ENCODE measurements around a stretch of chr12.

DNA sequence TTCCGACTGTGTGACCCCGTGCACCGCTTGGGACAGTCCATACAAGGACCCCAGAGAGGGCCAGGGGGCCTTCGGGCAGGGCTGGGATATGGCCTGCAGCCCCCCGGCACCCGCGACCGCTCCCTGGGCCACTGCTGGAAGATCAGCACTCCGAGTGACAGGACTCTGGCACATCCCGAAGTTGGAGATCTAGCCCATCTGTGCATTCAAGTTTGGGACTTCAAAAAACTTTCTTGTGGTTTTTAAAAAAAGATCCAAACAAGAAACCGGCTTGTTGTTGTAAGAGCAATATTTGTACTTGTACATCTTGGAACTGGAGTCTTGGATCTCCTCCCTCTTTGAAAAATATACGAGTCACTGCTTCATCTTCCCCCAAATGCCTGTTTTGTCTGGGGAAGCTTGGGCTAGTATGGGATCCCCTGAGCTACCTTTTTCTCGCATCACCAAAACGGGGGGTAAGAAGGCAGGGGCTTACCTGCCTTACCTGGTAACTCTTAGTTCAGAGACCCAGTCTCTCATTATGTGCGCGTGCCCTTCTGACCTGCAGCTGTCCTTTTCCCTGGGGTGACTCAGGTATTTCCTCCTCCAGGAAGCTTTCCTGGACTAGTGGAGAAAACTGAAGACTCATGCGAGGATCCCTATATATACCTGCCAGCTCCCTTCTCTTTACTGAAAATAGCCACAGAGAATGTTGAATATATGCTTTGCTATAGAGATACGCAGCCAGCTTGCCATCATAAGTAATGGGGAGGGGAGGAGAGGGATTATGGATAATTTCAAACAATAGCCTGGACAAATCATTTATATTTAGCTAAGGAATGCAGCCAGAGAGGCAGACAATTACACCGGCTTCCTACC is 827 bp downstream of the TSPAN9 start:
- RRBS, result no CpG with 5 or more reads among the region's 19 CpGs

- RRBS, result no CpG with 5 or more reads among the region's 15 CpGs
Measured at GRCh38 chr12:3092658-3093457, 15.7 kb downstream of the TSPAN9 start.

DNA sequence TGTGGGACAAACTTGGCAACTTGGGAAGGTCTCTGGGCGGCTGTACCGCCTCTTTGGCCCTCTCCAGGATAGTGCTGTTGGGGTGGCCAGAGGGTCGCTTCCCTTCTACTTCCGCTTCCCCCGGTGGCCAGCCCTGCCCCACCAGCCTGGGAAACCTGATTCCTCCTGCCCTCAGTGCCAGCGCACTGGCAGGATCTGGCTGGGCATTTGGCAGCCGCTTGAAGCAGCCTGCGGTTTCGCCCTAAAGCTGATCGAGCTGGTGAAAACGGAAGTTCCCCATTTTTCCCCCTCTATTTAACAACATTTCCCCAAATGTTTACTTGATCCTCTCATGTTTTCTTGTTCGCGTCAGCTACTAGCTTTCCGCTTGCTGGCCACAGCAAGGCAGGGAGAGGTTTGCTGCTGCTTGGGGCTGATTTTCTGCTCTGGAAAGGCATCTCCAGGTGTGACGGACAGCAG is 52.9 kb downstream of the TSPAN9 start:
- RRBS, result no CpG with 5 or more reads among the region's 15 CpGs

GRCh38 chr12:3225153-3226117 is 148.3 kb downstream of the TSPAN9 start:
- RRBS, result no CpG with 5 or more reads among the region's 23 CpGs

DNA sequence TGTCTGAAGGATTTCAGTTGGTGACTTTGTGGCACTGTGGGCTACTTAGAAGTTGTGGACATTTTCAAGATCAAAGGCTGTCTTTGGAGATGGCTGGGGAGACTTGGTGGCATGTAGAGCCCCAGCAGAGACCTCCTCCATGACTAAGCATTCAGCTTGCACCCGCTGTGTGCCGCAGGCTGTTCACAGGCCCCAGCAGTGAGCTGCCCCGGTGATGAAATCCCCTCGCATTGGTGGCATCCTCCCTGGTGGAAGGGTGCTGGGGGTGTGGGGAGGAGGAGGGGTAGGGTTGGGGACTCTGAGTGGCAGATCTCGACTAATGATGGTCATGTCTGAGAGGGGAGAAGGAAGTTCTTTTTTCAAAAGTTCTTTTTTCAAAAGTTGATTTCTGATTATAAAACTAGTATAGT is 173.9 kb downstream of the TSPAN9 start:
- RRBS, result no CpG with 5 or more reads among the region's 5 CpGs

DNA sequence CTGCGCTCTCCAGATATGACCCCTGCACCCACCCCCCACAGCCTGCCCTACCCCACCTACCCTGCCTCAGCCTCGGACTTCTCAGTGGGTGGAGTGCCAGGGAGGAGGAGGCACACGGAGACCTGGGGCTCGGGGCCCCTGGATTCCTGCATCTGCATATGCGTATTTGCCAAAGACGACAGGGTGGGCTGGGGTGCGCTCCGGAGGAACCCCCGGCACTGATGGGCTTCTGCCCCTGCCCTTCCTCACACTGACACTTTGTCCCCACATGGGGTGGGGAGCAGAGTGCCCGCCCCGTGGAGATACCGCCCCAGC is 206.0 kb downstream of the TSPAN9 start:
- RRBS, result no CpG with 5 or more reads among the region's 12 CpGs

DNA sequence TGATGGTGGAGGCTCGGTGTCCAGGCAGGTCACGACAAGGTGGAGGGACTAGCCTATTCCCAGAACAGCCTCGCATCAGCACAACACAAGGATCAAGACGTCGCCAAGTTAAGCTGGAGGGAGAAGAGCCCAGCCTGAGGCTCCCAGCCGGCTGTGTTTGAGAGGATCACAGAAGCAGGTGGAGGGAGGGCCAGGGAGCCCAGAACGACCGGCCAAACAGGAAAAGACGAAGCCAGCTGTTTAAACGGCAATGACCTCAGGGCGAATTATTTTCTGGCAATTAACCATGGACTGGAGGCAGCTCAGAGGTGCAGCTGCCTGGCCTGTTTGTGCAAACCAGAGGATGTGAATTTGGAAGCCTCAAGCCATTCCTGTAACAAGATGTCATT is 175.9 kb upstream of the PRMT8 start:
- RRBS, result 2% methylated on average over 3 of the region's 11 CpGs

DNA sequence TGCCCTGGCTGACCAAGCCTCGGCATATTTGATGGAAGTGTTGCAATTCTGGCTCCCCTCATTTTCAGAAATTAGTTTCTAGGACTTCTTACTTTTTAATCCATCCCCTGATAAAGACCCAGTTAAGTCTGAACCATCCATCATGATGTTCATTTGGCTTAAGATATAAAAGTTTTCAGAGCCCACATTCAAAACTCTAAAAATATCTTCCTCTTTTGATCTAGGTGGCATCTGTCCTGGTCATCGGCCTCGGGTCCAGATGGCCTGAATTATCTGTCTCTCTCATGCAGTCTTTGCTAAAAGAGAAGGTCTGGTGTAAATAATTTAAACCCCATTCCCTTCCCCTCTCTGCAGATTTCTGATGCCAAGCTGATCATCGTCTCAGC is 173.2 kb upstream of the PRMT8 start:
- RRBS, result no CpG with 5 or more reads among the region's 4 CpGs

DNA sequence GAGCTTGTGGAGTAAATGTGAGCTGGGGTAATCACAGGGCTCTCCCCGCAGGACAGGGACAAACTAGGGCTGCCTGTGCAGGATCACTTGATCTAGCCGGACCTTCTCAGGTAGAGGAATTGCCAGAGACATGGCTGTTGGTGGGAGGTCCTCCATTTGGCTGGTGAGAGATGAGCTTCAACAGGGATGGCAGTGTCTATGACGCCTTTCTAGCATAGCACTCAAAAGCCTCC is 75.2 kb upstream of the PRMT8 start:
- RRBS, result 80% methylated on average over 1 of the region's 3 CpGs

DNA sequence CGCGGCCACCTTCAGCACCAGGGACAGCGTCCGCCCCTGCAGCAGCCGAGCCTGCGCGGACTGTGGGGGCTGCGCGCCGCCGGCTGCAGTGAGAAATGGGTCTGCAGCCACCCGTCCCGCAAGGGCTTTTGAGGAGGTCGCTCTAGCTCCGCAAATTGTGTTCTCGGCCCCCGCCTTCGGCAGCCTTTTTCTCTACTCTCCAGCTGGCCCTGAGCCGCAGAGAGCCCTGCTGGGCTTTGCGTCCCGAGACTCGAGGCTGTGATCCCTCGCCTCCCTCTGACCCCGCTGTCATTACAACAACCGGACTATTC is 1.3 kb downstream of the PRMT8 start:
- RRBS, result under 1% methylated on average over 9 of the region's 25 CpGs

- RRBS, result no CpG with 5 or more reads among the region's 6 CpGs
Measured at GRCh38 chr12:3679835-3680585, 72.9 kb downstream of the CRACR2A start.

DNA sequence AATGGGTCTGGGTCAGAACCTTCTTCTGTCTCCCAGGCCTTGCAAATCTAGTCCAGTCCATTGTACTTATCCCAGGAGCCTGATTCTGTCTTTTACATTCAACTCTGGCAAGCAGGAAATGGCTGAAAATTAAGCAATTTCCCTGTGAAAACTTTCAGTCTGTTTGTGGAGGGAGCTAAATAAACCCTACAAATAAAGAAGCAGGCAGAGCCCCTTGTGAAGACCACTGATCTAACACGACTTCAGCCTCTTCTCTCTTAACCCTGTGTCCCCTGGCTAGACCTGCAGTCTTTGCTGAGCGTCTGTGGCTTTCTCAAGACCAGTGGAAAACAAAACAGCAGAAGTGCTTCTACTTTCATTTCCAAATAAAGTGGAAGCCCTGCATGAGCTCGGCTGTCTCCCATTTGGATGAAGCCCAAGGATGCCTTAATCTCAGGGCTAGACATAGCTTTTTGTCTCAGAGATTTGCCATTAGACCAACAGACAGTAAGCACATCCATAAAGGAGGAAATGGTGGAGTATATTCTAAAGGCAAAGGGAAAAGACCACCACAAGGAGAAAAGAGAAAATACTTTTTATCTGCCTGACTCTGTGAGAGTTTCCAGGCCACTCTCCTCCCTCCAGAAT is 48.2 kb downstream of the CRACR2A start:
- RRBS, result no CpG with 5 or more reads among the region's 3 CpGs

GRCh38 chr12:3868910-3869646 is 4.1 kb downstream of the PARP11 start:
- RRBS, result no CpG with 5 or more reads among the region's 4 CpGs

DNA sequence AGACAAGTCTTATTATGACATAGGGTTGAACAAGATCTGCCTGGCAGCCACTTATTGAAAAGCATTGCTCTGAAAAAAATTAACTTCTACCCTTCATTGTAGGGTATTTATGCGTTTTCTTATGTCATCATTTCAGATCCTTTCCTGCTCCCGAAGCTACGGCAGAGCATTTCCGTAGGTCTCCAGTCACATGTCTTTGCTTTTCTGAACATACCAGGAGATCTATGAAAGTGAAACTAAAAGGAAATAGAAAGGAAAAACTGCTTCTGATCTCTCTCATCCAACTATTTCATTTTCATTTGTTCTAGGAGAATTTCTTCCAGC is 11.9 kb upstream of the PARP11 start:
- RRBS, result no CpG with 5 or more reads among the region's 4 CpGs

- RRBS, result no CpG with 5 or more reads among the region's 7 CpGs
Measured at GRCh38 chr12:3905733-3906130, 32.5 kb upstream of the PARP11 start.

DNA sequence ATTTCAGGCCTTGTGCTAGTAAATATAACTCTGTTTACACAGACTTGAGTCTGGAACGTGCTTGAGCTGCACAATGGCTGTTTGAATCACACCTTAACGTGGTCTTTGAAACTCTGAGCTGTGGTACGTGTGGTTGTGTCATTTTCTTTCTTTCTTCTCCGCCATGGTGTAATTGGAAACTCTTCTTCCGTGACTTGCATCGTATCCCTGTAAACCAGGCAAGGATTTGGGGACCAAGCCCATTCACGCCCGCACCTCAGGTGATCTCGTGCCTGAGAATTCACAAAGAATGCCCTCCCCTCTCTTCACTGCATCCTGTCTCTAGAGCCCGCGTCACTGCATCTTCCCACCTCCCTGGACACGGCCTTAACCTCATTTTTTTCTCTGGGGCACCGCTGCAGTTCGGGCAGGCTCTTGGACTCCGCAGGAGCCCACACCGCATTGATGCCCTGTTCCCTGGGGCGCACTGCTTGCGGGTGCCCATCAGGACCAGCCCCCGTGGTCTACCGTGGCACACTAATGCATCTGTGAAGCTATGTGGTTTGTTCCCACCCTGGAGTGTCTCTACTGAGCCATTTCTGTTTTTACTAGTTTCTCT is 78.4 kb upstream of the PARP11 start:
- RRBS, result no CpG with 5 or more reads among the region's 20 CpGs

GRCh38 chr12:3972587-3973035 is 99.4 kb upstream of the PARP11 start:
- RRBS, result no CpG with 5 or more reads among the region's 4 CpGs

DNA sequence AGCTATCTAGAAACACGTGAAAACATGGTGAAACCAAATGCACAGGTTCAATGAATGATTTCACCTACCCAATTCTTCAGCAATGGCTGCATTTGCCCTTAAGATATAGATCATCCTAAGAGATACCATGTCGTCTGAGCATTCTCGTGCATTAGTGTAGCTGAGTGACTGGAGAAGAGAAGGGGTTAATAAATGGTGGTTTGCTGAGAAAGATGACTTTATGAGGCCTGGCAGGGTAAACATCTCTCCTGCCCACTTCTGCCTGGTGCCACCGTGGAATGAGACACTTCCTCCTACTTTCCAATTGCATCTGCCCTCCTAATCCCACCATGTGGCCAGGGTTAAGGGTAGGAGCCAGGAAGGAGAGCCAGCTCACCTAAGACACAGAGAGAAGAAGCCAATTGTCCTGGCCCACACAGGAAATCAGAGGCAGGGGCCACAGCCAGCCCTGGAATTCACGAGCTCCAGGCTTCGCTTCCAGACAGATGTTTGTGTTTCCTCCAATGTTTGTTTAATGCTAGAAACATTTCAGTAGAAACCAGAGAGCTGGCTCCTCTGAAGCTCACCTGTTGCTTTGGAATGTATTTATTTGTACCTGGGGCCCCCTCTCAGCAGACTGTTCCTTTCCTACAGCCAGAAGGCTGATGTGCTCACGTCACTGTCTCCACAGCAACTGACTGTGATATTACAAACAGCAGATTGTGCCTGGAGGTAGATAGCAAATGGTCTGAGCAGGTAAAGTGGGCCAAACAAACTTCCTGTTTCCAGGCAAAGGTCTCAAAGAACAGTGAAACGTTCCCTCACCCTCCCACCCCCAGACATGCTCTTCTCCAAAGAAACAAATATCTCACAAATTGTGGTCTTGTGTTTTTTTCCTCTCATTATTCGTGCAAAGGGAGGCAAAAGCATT is 126.1 kb upstream of the PARP11 start:
- RRBS, result no CpG with 5 or more reads among the region's 9 CpGs

DNA sequence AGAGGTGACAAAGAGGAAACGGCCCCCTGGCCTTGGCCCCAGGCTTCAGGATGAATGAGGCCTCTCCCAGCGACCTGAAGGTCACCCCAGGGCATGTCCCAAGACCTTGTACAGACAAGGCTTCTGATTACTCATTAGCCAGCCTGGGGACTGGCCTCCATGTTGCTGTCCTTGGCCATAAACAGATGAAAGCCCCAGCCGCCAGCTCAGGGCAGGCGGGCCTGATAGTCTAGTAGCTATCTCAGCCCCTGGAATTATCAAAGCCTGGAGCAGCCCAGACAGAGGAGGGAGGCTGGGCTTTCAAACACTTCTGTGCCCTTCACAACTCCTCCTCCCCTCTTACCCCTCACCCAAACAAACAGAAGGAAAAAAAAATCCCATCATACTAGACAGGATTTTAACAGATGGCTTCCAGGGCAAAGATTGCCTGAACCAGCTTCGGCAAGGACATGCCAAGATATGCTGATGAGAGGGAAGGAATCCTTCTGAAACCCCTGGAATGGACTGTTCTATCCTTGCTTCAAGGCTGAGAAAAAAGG is 142.3 kb upstream of the PARP11 start:
- RRBS, result no CpG with 5 or more reads among the region's 5 CpGs

- RRBS, result no CpG with 5 or more reads among the region's 5 CpGs
Measured at GRCh38 chr12:4153427-4153940, 120.1 kb upstream of the CCND2 start.